Occipital lobe (tissue), 2 donors: ENCODE data around the gene VPS36.

DNA sequence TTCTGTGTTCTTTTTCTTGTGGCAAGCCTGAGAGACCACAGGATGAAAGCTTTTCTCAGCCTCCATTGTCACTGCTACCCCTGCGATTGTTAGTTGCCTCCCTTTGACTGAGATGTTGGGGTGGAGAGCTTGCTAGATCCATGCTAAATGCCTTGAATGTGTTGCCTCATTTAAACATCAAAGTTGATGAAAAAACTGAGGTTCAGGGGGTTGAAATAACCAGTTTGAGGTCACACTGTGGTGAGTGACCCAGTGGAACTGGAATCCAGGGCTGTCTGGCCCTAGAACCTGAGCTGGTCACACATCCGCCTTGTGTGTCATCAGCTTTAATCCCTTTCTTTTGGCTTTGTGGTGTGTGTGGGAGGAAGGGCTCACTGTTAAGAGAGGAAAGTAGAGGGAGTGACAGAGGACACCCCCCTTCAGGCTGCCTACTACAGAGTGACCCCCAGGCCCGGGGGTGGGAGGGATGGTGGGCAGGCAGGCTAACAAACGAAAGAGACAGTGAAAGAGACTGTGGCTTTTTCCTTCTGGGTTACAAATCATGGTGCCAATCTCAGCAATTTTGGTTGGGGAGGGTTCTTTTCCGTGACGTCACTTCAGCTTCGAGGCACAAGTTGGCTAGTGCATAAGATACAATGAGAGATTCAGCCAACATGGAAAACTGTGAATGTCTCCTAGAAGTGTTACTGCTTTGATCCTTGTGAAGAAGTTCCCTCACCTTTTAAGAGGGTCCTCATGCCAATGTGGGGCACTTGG, 165.0 kb downstream of the DLEU7 start:
- RAMPAGE, long total RNA, result no peak

GRCh38 chr13:50685498-50685948, 158.0 kb downstream of the DLEU7 start:
- RAMPAGE, long total RNA, result no peak

DNA sequence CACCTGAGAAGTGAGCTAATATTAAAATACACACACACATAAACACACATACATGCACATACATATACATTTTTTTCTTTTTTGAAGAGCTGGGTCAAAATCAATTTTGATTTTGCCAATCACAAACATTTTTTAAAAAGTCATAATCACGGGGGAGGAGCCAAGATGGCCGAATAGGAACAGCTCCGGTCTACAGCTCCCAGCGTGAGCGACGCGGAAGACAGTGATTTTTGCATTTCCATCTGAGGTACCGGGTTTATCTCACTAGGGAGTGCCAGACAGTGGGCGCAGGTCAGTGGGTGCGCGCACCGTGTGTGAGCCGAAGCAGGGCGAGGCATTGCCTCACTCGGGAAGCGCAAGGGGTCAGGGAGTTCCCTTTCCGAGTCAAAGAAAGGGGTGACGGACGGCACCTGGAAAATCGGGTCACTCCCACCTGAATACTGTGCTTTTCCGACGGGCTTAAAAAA, 72.3 kb downstream of the RNASEH2B start:
- RAMPAGE, long total RNA, result no peak

DNA sequence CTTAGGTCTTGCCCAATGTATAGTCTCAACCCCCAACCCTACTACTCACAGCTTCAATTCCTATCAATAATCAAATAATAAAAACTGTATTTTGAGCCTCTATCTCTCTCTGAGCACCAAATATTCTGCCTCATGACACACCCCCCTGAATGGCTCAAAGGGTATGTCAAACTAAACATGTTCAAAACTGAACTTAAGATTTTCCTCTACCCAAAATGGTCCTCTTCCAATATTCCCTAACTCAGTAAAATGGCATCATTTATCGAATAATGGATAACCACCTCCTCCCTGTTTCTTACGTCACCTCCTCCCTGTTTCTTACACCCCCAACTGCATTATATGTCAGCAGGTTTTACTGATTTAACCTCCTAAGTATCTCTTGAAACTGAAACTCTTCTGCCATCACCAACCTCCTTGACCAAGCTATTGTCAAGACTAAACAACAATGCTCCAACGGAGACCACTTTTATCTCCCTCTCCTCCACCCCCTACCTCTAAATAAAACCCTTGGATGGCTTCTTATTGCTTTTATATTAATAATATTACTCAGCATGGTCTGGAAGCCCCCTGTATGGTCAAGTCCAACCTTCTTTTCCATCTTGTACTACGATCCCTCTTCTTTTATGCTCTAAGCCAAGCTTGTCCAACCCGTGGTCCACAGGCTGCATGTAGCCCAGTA, 46.5 kb downstream of the INTS6 start:
- RAMPAGE, long total RNA, result no peak

- RAMPAGE, long total RNA, result no peak
Observed at GRCh38 chr13:51422580-51423429, 30.0 kb downstream of the INTS6 start.

DNA sequence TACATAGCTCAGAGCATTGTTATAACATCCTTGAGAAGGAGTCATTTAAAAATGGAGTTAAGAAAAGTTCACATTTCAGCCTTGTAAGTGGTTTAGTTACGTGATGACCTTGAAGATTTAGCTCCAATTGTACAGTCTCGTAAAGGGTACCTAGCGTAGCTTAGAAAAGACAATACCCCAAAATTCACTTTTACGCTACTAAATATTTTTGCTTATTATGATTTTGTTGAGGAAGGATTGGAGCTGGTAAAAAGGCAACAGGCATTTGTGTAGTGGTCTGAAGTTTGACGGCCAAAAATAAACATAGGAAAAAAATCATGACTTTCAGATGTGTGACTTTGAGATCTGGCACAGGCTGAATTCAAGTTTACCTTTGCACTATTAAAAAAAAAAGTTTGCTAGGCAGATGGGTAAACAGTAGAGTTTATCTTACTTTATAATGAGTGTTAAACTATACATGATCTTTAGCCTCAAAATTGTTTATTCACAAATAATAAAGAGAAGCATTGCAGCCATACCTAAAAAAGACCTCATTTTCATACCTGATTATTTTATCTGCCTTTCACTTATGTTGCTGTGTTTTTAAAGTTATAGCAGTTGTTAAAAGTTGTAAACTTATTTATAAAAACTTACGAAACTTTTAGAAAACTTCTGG, 24.3 kb upstream of the INTS6 start:
- RAMPAGE, long total RNA, result no peak

DNA sequence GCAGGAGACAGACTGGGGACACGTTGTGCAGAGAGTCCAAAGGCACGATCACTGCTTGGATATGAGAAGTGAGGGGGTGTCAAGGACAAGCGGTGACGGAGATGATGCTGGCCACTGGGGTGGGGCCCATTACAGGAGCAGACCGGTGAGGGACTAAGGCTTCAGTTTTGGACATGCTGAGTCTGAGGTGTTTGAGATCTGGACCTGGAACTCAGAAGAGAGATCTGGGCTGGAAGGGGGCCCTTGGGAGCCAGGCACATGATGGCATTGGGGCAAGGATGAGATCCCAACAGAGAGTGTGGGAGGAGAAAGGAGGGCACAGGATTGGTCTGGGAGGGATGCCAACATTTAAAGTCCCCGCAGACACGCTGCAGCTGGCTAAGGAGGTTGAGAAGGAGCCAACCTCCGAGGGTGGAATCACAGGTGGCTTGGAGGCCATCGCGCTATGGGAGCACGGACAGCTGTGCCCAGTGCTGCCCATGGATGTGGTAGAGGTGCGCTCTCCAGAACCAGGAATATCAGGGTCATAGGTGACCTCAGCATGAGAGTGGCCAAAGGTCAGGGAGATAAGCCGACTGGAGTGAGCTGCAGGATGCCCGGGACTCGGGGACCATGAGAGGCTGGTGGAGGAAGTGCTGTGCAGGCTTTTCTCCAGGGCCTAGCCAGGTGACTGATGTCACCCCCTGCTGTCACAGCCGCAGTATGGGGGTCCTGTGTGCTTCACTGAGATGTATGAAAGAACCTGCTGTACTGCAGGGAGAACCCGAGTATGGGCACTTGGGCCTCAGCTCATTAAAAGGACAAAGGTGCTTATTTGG, 21.8 kb downstream of the DHRS12 start:
- RAMPAGE, long total RNA, result no peak

GRCh38 chr13:51802725-51803286, 1.2 kb downstream of the DHRS12 start:
- RAMPAGE, long total RNA, result no peak

- RAMPAGE, long total RNA, result no peak
Observed at GRCh38 chr13:51998579-51998942, 12.7 kb downstream of the ATP7B start.

DNA sequence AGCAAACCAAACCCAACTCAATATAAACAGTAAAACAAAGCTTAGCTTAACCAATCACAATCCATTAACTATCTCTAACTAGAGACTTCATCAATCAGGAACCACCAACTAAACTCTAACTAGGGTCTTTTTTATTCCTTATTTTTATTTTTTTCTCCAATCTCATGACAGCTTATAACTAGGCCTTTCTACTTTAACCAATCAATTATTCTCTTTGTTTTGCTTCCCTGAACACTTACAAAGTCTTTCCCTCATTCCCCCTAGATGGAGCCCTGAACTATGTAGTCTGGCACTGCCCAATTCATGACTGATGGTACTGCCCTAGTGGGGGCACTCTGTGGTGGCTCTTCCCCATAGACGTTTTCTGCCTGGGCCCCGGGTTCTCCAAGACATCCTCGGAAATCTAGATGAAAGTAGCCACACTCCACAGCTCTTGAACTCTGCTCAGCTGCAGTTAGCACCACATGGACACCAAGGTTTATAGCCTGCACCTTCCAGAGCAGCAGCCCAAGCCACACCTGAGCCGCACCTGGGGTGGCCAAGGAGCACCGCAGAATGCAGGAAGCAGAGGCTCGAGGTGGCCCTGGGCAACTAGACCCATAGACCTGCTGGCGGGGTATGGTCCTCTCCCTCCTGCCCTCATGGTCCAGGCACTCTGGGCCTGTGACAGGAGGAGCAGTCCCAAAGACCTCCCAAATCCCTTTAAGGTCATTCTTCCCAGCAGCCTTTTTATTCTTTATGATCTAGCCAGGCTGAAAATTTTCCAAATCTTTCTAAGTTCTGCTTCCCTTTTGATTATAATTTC, 6.6 kb downstream of the ATP7B start:
- RAMPAGE, long total RNA, result no peak

DNA sequence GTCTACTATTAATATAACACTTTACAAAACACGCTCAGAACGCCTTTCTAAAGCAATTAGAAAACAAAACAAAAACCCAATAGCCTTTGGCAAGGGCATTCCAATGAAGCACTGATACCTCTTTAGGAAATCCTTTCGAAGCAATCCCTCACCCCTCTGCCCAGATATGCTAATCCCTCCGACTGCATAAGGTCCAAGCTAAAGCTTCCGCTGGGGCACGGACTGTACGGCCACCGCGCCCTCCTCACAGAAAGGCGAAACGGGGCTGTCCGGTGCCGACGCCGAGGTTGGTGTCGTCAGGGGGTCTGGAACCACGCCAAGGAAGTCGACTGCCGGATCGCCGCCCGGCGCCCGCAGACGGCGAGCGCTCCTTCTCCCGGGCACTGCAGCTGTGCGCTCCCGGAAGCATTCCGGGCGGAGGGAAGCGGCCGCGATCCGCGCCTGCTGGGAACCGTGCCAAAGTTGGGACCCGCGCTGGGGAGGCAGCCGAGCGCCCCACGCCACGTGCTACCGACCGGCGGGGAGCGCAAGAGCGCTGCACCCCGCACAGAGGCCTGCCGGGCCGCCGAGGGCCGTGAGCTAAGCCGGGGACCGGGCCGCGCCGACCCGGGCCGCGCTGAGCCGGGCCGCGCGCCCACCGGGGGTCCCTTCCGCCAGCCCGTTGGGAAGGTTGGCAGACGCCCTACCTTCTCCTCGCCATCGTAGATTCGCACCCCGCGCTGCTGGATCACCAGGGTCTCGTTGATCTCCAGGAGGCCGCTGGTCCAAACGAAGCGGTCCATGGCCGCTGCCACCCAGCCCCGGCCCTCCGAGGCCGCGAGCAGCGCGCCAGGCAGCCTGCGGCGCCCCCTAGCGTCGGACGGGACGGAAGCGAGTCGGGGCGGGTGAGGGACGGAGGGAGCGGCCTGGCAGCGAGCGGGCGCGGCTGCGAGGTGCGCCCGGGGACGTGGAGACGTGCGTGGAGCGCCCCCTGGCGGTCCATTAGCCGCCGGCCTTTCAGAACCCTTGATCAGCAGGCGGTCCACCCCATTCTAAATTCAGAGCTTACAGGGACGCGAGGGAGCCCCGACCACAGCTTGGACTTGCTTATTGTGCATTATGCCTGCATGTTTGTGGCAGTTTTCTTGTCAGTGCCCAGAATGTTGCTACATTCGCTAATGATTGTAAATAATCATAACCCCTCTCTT, at the start of gene VPS36:
TSS of gene VPS36 (minus strand) at position 822 of the 1,187 bp plus-strand sequence.
- RAMPAGE, long total RNA, result start-site peak on the minus strand centred at position 811 of the sequence, 30 bp wide, 495 and 482 reads in 2 replicates

GRCh38 chr13:52454389-52454865, 851 bp upstream of the CKAP2 start:
- RAMPAGE, long total RNA, result no peak

- RAMPAGE, long total RNA, result no peak
Observed at GRCh38 chr13:53059815-53060111, 31.1 kb downstream of the OLFM4 start.

GRCh38 chr13:53360075-53360274, 331.4 kb downstream of the OLFM4 start:
- RAMPAGE, long total RNA, result no peak

GRCh38 chr13:54029044-54029598, 1000.5 kb downstream of the OLFM4 start:
- RAMPAGE, long total RNA, result no peak

GRCh38 chr13:54571964-54572749, 1543.5 kb downstream of the OLFM4 start:
- RAMPAGE, long total RNA, result no peak

- RAMPAGE, long total RNA, result no peak
Observed at GRCh38 chr13:55660031-55660633, 1480.6 kb upstream of the PRR20A start.

GRCh38 chr13:57071916-57072344, 68.8 kb upstream of the PRR20A start:
- RAMPAGE, long total RNA, result no peak

- RAMPAGE, long total RNA, result no peak
Observed at GRCh38 chr13:57286349-57286886, 119.4 kb downstream of the PRR20E start.

GRCh38 chr13:59531298-59532267, 632.1 kb downstream of the DIAPH3 start:
- RAMPAGE, long total RNA, result no peak